SJCRH30 (cell line): ENCODE measurements around a stretch of chr1.

- RAMPAGE, long total RNA = no peak
Observed at GRCh38 chr1:19742112-19742720, 57.5 kb downstream of the TMCO4 start.

- RAMPAGE, long total RNA = no peak
Observed at GRCh38 chr1:19755595-19756041, 44.1 kb downstream of the TMCO4 start.

DNA sequence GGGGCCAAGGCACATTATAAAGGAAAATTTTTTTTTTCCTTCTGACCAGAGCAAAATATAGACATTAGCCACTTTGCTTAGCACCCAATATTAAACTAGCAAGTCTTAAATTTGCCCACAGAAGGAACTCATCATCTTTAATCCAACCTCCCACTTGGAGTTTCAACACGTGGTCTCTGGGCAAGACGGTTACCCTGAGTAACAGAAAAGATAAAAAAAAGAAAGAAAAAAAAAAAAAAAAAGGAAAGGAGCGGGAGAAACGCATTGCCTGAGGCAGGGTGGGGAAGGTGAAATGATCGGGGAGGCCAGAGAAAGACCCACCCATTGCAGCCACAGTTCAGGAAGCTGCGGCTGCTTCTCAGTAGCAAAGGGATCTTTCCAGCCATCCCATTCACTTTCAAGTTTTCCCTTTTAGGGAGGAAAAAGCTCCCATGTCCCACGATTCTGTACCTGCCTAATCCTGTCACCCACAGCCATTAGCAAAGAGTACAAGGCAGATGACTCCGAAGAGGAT is 32.0 kb upstream of the OTUD3 start:
- RAMPAGE, long total RNA = no peak

GRCh38 chr1:20029142-20030165 is 40.5 kb upstream of the PLA2G5 start:
- RAMPAGE, long total RNA = no peak

- RAMPAGE, long total RNA = no peak
Observed at GRCh38 chr1:20080977-20081393, 11.0 kb downstream of the PLA2G5 start.

GRCh38 chr1:20152755-20153547 is 13.8 kb downstream of the PLA2G2F start:
- RAMPAGE, long total RNA = no peak

DNA sequence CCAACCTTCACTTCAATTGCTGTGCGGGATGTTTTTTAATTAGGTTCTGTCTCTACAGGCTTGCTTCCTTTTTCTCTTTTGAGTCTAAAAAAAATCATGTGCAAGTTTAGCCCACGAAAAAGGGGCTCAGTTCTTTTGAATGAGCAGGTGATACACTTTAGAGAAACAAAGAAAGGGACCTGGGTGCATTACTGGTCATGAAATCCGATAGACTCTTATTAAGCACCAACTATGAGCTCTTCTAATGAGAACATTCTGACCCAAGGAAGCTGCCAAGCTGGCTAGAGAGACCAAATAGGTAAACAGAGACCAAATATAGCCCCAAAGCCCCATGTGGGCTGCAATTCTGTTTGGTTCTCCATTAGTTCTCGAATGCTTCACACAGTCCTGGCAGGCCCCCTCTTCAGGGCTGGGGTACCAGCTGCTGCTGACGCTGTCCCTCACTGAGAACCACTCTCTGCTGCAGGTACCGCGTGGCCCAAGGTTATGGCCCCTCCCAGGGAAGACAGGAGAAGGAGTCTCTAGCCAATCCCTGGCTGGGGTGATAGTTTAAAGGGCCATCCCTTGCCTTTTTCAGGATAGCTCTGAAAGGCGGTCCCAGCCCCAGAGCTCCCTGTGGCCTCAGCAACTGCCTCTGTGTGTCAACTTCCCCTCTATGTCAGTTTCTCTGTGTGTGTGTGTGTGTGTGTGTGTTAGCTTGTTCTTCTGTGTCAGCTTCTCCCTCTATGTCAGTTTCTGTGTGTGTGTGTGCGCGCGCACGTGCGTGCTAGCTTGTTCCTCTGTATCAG is 7.2 kb upstream of the UBXN10 start:
- RAMPAGE, long total RNA = no peak

DNA sequence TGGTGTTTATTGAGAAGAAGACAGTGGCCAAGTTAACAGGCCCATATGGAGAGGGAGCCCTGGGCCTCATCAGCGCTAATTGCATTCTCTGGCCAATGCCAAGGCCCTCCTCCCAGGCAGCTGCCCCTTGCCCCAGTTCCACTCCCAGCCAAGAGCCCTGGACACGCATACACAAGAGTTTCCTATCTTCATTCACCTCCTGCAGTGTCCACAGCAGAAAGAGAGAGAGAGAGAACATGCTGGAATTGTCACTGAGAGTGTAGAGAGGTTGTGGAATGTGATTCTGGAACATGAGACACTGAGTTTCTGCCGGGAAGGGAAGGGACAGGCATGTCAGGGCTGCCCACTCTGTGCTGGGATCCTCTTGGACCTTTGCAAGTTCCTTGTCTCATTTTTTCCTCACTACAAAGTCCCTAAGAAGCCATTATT is 25.4 kb upstream of the VWA5B1 start:
- RAMPAGE, long total RNA = no peak

- RAMPAGE, long total RNA = no peak
Observed at GRCh38 chr1:20302010-20302448, 11.4 kb downstream of the VWA5B1 start.

DNA sequence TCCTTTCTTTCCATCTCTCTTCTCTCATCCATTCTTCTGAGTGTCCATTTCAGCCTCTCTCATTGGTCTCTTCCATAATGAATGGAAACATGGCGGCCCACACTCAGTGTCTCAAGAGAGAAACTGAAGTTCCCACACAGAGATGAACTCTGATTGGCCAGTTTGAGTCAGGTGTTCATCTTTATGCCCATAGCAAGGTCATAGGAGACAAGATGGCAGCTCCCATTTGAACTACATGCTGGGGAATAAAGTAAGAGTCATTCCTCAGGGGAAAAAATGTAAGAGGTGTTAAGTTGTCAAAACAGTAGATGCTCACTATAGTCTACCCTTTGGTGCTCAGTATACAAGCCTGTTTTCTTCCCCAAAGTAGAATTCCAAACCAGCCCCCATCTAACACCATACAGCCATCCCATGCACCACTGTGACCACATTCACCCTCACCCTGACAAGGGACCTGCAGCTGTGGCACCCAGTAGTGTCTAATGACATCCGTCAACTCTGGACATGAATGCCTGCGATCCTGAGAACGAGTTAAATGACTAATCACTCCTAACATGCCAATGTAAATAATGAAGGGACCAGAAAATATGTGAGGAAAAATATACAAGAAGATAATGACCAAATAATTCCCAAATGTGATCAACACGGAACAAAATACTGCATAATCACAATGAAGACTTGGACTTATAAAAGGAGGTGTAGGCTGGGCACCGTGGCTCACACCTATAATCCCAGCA is 12.4 kb downstream of the CDA start:
- RAMPAGE, long total RNA = no peak

- RAMPAGE, long total RNA = no peak
Observed at GRCh38 chr1:20606334-20606748, 17.4 kb downstream of the CDA start.

- RAMPAGE, long total RNA = no peak
Observed at GRCh38 chr1:20639717-20640236, 6.5 kb downstream of the PINK1 start.

DNA sequence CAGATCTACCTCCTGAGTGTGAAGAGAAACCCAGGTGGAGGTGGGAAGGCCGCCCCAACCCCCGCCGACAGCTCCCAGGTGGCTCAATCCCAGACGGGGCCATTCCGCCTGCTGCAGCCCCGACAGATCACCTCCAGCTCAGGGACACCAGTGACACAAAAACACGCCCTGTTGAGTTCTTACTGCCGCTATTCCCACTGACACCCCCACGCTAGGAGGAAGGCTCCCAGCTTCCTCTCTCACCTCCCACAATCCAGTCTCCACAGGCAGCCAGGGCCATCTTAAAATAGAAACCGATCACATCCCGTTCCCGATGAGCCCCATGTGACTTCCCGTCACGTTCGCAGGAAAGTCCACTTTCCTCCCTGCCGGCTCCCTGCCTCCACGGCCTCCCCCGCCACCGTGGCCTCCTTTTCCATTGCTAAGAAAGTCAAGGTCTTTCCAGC is 23.9 kb upstream of the DDOST start:
- RAMPAGE, long total RNA = no peak

GRCh38 chr1:20862063-20862526 is 75.0 kb upstream of the HP1BP3 start:
- RAMPAGE, long total RNA = no peak

GRCh38 chr1:20875537-20876110 is 88.5 kb upstream of the HP1BP3 start:
- RAMPAGE, long total RNA = no peak

DNA sequence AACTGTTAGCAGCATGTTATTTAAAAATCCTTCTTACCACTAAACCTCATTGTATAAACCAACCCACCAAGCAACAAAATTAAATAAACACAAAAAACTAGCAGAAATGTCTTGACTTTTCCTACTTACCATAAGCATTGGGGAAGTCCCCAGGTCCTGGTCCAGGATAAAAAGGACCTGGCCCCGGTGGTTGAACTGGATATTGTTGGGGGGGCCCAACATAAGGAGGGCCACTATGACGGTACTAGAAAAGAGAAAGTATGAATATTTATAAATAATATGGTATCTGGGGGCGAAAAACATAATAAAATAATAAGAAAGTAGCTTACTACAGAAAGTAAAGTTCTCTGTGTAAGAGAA is 193.1 kb upstream of the HP1BP3 start:
- RAMPAGE, long total RNA = no peak

- RAMPAGE, long total RNA = no peak
Observed at GRCh38 chr1:21069483-21069861, 107.2 kb downstream of the EIF4G3 start.

DNA sequence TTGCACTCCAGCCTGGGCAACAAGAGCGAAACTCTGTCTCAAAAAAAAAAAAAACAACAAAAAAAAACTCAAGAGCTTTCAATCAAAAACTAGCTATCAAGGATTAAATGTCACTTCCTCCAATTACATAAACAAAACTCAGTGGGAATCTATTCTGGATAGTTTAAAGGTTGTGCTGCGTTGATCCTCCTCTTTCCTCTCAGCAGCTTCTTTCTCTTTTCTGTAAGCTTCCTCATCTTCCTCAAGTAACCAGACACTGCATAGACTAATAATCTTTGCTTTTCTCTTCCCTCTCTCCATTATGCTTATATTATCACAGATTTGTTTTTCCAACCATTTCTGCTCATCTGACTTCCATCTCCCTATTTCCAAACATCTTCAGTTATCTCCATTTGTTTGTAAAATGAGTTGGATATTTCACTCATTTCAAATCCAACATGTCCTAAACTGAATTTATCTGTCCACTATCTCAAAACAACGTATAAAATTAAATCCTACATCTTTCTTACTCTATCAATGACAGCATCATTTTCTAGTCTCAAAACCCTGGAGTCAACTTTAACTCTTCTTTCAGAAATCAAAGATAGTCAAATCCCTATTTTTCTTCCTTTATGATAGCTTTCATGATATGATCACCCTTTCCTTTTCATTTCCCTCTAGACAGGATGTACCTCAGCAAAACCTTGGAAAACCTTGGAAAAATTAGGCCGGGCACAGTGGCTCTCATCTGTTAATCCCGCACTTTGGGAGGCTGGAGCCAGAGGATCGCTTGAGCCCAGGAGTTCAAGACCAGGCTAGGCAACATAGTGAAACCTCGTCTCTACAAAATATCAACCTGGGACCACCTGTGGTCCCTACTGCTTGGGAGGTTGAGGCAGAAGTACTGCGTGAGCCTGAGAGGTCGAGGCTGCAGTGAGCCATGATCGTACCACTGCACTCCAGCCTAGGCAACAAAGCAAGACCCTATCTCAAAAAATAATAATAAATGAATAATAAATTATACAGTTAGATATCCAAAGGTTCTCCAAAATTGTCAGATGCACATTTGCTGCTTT is 20.3 kb downstream of the EIF4G3 start:
- RAMPAGE, long total RNA = no peak

DNA sequence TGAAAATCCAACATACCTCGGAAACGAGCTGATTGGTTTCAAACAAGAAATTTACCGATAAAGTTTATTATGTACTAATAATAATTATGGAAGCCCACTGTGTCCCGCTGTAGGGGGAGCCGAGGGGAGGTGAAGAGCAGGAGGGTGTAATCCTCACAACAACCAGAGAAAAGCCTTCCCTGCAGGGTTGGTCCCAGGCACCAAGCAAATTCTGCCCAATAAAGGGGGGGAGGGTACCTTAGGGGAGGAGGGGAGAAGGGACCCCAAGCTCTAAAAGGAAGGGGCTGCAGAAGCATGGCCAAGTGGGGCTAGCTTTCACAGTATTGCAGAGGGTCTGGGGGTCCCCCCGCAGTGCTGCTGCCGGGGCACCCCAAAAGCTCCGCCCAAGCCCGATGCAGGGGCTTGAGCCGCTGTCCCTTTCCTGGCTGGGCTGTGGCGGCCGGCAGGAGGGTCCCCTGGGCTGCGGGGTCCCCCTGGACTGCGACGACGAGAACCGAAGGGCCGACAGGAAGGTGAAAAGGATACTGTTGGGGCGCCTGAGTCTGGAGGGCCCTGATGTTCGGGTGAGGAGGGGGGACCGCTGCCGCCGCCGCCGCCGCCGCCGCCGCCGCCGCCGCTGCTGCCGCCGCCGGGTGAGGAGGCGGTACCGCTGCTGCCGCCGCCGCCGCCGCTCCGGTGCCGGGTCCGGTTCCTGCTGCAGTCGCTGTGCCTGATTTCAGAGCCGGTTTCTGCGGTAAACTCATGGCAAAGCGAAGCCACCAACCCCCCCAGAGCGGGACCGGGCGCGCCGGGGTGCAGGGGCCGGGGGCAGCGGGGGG is 838 bp downstream of the EIF4G3 start:
- RAMPAGE, long total RNA = no peak

- RAMPAGE, long total RNA = no peak
Observed at GRCh38 chr1:21270857-21271419, 19.3 kb downstream of the ECE1 start.